SJCRH30 (cell line): ENCODE data around the genes OSTN, CCDC50, ATP13A5 and OPA1.

DNA sequence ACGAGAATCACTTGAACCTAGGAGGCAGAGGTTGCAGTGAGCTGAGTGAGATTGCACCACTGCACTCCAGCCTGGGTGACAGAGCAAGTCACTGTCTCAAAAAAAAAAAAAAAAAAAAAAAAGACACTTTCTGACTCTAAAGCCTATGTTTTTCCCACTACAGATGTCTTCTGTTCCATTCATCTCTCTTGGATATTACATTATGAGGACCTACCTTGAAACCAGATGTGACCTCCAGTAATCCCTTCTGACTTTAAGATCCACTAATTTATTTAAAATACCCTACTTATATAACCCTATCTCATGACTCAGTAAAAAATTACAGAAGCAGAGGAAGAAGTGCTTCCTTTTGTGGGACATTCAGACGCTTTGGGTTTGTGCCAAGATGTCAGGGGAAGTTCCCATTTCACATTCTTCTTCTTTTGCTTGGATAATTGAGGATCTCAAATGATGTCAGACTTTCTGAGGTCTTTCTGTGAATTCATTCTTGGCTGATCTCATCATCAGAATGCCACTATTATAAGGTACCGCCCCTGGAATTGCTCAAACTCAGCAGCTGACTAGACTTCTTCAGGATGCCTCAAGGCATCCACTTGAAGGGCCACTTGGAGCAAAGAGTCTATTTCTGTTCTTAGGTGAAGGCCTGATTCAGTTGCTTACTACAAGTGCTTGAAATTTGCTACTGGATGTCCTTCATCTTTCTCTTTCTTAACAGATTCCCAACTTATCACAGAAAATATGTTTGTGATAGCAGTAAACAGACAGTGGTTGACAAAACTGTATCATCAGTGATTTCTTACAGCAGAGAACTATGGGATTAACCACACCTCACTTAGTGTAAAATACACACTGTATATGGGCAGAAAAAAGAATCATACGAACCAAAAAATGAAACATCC lies 90.3 kb downstream of the CLDN1 start:
- RAMPAGE, long total RNA = no peak

DNA sequence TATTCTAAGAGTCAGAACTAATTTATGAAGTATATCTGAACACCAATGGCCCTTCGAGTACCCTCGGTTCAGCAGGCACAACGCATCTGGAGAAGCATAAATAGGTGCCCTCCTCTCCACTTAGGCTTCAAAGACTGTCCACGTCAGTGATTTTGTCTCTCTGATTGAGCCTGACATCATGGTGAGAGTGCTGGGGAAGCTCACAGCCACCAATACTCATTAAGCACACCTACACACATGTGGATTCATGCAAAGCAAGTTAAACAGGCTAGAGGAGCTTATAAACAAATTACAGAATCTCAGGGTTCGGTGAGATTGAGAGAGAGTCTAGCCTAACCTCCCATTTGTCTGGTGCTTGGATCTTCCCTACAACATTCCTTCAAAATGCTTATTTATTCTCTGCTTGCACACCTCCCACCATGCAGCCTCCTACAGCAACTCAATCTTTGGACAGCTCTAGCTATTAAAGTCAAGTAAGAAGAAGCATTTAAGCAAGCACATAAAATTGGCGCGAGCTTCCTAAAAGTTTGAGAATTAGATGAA lies 3.5 kb downstream of the CLDN1 start:
- RAMPAGE, long total RNA = no peak

- RAMPAGE, long total RNA = no peak
These were observed 2.6 kb downstream of the CLDN1 start for GRCh38 chr3:190319593-190320008.

GRCh38 chr3:190514307-190514975 lies 556 bp downstream of the IL1RAP start:
- RAMPAGE, long total RNA = no peak

GRCh38 chr3:190617277-190617839 lies 103.5 kb downstream of the IL1RAP start:
- RAMPAGE, long total RNA = no peak

DNA sequence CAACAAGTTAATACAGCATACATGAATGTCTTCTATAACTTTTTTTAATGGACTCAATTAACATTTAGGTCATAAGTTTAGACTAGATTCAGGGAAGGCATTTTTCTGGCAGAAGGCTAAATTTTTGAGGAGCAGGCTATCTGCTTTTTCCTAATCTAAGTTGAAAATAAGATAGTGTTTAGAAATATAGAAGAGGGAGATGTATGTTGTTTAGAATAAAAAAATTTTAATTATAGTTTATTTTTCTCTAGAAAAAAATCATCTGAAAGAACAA lies 30.9 kb upstream of the OSTN start:
- RAMPAGE, long total RNA = no peak

GRCh38 chr3:191199148-191199413 lies at the start of gene OSTN:
OSTN (plus strand) TSS chr3:191199241.
- RAMPAGE, long total RNA = no peak

DNA sequence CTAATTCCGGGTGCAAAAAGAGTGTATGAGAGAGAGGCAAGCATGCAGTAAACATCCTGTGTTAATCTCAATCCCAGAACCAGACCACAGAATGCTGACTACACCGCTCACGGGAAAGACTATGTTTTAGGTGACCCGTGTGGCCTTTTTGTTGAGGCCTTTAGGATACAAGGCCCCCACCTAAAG lies 328 bp upstream of the CCDC50 start:
- RAMPAGE, long total RNA = no peak

DNA sequence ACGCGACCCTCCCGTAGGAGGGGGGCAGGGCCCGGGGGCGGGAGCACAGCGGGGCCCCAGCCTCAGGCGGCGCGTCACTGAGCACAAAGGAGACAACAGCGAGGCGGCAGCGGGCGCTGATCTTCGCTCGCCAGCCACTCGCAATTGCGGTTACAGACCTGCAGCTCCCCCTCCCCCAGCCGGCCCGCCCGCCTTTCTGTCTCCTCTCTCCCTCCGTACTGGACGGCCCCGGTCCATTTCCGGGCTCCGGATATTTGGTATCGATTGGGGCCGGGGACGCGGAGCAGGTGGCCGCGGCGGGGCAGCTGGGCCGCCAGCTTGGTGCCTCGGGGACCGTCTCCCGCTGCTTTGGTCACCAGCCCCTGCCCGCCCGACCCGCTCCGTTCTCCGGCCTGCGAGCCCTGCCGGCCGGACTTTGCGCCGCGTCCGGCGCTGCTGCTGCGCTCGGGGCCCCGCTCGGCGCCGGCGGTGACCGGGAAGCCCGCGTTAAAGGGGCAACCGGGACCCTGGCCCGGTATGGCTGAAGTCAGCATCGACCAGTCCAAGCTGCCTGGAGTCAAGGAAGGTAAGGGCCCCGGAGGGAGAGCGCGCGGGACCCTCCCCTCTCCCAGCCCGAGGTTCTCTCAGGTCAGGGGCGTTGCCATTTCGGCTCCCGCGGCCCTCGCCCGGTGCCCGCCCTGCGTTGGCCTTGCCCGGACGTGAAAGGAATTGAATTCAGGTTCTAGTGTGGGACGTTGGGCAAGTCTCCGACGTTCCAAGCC lies at the start of gene CCDC50:
Gene CCDC50 (plus strand): TSS at position 236 of the 761 bp plus-strand sequence.
- RAMPAGE, long total RNA = no peak

DNA sequence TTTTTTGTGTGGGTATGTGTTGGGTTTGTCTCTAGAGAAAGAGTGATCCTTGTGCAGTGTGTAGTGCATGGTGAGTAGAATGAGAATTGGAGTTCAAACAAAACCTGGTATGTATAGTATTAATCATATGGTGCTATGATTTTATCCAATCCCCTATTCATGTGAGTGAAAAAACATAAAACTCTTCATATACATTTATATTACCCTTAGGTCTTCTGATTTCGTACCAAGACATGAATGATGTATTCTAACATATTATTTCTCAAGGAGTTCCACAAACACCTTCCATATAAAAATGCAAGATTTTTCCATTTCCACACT lies 766 bp upstream of the UTS2B start:
- RAMPAGE, long total RNA = no peak

DNA sequence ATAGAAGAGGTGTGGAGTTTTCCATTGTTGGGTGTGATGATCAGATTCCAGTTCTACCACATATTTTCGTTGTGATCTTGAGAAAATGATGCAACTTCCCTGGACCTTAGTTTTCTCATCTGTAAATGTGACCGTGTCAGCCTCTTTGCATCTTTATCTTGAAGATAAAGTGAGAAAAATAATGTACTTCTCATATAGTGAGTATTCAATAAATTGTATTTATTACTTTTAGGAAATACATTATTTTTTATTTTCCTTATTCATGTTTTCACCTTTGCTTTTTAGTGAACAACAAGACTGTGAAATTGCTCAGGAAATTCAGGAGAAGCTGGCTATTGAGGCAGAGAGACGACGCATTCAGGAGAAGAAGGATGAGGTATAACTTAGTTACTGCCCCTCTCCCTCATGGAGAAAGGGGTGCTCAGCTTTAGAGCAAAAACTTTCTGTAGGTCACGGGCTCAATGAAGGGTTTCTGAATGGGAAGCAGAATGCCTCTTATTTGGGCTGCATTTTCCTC lies 30.5 kb upstream of the UTS2B start:
- RAMPAGE, long total RNA = no peak

DNA sequence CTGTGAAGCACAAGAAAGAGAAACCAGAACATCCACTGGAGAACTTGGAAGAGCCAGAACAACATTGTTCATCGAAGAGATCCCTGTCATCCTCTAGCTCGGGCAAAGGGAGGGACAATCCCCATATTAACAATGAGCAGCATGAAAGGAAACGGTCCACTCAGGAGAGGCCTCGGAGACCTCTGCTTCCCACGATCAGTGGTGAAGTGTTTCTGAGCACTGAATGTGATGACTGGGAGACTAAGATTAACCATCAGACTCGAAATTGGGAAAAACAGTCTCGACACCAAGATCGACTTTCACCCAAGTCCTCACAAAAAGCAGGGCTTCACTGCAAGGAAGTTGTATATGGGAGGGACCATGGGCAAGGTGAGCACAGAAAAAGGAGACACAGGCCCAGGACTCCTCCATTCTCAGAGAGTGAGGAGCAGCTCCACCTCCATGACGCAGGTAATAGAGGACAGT lies 44.8 kb upstream of the UTS2B start:
- RAMPAGE, long total RNA = no peak

DNA sequence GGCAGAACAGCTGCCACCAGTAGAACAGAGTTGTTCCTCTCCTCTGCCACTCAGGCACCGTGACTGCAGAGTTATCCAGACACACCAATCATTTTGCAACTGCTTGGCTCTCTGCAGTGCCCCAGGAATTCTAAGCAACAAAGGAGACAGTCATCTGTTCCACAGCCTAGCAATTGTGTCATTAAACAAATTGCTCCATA lies 281.6 kb downstream of the FGF12 start:
- RAMPAGE, long total RNA = no peak

DNA sequence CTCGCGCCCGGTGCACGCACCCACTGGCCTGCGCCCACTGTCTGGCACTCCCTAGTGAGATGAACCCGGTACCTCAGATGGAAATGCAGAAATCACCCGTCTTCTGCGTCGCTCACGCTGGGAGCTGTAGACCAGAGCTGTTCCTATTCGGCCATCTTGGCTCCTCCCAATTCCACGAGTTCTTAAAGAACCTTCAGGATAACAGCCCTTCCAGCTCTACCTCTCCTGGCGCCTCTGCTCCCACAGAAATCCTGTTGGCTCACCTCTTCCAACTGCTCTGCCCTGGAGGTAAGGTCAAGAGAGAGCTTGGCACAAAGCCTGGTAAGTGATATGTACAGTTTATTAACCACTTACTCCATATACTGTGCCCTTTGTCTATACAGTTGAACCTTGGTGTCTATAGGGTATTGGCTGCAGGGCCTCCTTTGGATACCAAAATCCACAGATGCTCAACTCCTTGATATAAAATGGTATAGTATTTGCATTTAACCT lies 17.8 kb upstream of the FGF12 start:
- RAMPAGE, long total RNA = no peak

DNA sequence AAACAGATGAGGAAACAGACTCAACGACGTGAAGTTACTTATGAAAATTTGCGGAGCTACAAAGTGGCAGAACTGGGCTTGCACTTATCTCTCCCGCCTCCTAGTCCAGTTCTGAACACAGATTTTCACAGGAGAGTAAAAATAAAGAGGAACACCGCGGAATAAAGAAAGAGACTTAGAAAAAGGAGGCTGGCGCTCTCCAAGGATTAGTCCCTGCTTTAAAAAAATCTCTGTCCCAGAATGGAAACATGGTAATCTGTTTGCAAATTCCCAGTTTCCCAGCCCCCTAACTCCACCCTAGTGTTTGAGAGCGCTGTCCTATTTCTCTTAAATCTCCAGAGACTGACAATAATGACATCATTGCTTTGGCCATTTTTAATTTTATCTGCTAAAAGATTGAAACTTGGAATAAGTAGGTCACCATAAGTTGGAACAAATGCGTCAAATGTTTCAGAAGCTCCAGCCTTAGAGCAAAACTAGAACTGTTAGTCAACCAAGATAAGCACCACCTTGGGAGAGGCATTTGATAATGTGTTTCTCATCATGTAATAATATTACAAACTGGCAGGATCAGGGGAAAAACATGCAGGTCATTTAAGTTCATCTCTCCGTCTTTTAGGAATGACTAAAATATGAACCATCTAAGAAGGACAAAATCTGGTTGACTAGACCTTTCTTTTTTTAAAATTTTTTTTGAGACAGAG lies 25.7 kb upstream of the MB21D2 start:
- RAMPAGE, long total RNA = no peak

DNA sequence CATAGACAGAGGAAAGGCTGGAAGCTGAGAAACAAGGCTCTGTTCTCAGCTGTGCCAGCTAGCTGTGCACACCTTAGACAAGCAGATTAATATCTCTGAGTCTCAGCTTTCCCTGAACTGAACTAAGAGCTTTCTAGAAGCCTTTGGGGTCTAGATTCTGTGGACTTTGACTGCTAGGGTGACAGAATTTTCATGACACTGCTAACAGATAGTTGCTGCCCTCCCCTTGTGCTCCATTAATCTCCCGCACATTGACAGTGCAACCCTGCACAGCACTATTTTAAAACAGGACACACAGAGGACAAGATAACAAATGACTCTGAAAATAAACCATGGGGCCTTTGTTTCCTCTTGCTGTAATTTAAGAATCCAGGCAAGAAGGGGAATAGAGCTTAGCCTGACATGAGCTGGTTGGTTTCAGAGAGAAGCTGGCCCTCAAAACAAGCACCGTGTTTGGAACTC lies 67.5 kb downstream of the ATP13A5 start:
- RAMPAGE, long total RNA = no peak

DNA sequence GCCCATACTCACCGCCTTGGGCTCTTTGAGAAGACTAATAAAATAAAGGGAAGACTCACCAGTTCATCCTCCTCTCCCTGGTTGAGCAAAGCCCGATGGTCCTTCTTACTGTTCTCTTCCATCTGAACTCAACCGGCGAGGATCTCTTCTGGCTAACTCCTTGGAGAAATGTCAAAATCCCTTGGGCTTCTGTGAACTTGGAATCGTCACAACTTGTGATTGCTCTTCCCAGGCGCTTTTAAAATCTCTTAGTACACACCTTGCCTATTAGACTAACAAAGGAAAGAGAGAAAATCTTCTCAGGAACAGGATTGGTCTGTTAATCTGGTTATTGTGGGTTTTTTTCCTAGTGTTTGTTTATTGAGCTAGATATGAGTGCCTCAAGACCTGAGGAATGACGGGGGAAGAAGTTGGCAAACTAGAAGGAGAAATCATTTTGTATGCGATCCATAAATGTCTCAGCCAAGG lies at the start of gene ATP13A5:
Gene ATP13A5 (minus strand): TSS at position 150 of the 468 bp plus-strand sequence.
- RAMPAGE, long total RNA = no peak

- RAMPAGE, long total RNA = no peak
These were observed at the start of gene OPA1 for GRCh38 chr3:193592587-193593801. OPA1 (plus strand) TSS chr3:193593208.

DNA sequence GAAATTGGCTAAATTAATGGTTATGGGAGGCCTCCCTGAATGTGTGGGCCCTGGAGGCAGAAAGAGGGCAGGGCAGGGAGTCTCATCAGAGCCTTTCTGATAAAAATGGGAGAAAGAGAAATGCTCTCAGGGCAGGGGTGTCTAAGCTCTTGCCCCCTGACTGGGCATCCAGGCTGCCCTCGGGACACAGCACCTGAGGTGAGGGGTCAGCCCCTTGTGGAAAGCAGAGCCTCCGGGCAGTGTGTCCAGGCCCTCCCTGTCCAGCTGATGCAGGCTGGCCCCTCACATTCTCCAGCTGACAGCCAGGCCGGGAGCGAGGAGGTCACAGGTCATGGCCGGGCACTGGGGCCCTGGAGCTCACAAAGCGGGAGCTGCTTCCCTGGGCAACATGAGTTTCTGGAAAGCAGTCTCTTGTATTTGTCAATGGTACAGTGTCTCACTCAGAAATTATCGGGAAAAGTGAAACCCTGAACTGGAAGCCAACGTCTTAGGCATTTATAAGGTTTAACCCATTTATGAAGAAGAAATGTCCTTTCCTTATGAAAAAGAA lies 118.4 kb downstream of the OPA1 start:
- RAMPAGE, long total RNA = no peak

- RAMPAGE, long total RNA = no peak
These were observed 257.6 kb upstream of the HES1 start for GRCh38 chr3:193878332-193878708.